ENCODE measurements around a stretch of chr3.

DNA sequence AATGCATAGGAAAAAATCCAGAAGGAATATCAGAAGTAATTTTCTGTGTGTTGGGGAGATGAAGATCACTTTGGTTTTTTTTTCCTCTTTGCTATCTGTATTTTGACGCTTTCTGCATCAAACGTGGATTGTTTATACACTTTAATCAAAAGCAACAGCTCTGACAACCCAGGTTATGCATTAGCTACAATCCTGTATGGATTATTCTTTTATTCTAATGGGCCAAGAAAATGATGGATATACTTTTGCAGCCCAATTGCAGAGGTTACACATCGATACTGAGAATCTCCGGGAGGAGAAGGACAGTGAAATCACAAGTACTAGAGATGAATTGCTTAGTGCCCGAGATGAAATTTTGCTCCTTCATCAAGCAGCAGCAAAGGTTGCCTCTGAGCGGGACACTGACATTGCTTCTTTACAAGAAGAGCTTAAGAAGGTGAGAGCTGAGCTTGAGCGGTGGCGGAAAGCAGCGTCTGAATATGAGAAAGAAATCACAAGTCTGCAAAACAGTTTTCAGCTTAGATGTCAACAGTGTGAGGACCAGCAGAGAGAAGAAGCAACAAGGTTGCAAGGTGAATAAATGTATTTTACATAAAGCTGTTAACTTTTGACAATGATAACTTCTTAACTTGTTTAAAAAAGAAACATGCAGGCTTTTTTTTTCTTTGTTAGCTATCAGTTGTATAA lies 95.9 kb upstream of the FLNB start:
- RRBS: no CpG with 5 or more reads among the region's 9 CpGs

DNA sequence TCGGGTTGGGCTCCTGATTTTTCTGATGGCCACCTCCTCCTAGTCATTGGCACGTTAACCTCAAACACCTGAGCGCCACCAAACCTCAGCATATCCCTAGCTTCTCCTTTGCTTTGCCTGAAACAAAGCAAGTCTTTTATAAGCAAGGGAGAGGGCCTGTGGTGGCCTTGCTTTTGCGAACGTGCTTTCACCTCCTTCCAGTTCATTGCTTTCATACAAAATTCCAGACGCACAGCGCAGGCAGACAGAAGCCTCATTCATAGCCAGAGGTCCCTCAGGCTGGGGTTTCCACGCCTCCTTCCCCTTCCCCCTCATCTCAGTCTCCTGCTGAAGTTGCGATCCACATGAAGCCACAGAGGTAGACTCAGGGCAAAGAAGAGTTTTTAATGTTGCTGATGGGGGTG lies 59.5 kb upstream of the FLNB start:
- RRBS: no CpG with 5 or more reads among the region's 9 CpGs

GRCh38 chr3:57974670-57975511 lies 33.3 kb upstream of the FLNB start:
- RRBS: no CpG with 5 or more reads among the region's 15 CpGs

DNA sequence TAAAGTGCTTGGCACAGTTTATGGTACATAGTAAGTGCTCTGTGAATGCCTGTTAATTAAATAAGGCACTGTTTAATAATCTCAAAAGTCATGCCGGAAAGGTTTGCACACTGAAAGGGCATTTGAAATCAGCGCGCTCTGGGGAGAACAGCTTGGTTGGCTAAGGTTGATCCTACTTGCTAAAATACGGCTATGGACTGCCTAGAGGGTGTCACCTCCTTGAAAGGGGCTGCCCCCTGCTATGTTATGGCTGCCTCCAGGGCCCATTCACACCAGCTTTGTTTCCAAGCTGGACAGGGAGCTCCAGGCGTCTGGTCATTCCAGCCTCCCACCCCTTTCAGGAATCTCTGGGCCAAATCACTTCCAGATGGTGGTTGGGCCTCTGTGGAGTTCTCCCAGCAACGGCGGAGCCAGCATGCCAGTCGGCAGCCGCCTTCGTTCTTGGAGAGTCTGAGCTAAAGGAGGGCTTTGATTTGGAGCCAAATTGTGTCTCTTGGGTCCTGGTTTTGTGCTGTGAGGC lies 5.9 kb downstream of the FLNB start:
- RRBS: no CpG with 5 or more reads among the region's 10 CpGs

GRCh38 chr3:58021213-58021875 lies 13.1 kb downstream of the FLNB start:
- RRBS: no CpG with 5 or more reads among the region's 4 CpGs

GRCh38 chr3:58071483-58072226 lies 63.4 kb downstream of the FLNB start:
- RRBS: no CpG with 5 or more reads among the region's 8 CpGs

GRCh38 chr3:58107522-58108119 lies 99.4 kb downstream of the FLNB start:
- RRBS: no CpG with 5 or more reads among the region's 8 CpGs

DNA sequence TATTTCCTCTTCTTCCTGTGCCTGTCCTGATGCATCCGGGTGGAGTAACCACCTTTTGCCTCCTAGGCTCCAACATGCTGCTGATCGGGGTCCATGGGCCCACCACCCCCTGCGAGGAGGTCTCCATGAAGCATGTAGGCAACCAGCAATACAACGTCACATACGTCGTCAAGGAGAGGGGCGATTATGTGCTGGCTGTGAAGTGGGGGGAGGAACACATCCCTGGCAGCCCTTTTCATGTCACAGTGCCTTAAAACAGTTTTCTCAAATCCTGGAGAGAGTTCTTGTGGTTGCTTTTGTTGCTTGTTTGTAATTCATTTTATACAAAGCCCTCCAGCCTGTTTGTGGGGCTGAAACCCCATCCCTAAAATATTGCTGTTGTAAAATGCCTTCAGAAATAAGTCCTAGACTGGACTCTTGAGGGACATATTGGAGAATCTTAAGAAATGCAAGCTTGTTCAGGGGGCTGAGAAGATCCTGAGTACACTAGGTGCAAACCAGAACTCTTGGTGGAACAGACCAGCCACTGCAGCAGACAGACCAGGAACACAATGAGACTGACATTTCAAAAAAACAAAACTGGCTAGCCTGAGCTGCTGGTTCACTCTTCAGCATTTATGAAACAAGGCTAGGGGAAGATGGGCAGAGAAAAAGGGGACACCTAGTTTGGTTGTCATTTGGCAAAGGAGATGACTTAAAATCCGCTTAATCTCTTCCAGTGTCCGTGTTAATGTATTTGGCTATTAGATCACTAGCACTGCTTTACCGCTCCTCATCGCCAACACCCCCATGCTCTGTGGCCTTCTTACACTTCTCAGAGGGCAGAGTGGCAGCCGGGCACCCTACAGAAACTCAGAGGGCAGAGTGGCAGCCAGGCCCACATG lies 40.0 kb downstream of the DNASE1L3 start:
- RRBS: no CpG with 5 or more reads among the region's 12 CpGs

GRCh38 chr3:58344693-58345113 lies 12.0 kb downstream of the PXK start:
- RRBS: no CpG with 5 or more reads among the region's 5 CpGs

- RRBS: 15% methylated on average over 21 of the region's 48 CpGs
Measured at GRCh38 chr3:58586777-58587294, 9.6 kb upstream of the FAM107A start.

DNA sequence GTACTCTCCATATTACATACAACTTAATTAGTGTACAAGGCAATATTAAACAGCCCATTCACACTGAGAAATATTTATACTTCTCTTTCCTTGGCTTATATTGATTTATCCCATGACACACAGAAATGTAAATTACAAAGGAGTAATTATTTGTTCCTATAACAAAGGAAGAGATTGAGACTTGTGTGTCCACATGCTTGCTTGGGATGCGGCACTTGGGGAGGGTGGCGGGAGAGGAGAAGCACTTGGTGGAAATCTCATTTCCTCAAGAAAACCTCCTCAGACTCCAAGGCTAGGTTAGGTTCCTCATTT lies 54.1 kb upstream of the FAM3D start:
- RRBS: no CpG with 5 or more reads among the region's 2 CpGs

DNA sequence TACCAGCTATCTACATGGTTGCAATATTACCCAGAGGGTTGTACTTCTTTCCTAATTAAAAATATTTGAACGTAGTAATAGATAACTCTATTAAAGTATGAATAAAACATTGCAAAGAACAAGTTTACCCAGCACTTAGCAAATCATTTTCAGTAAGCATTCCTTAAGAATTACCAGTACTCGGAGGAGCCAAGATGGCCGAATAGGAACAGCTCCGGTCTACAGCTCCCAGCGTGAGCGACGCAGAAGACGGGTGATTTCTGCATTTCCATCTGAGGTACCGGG lies 175.3 kb upstream of the FAM3D start:
- RRBS: no CpG with 5 or more reads among the region's 9 CpGs

- RRBS: no CpG with 5 or more reads among the region's 11 CpGs
Measured at GRCh38 chr3:59360232-59360789, 310.5 kb upstream of the CFAP20DC start.

DNA sequence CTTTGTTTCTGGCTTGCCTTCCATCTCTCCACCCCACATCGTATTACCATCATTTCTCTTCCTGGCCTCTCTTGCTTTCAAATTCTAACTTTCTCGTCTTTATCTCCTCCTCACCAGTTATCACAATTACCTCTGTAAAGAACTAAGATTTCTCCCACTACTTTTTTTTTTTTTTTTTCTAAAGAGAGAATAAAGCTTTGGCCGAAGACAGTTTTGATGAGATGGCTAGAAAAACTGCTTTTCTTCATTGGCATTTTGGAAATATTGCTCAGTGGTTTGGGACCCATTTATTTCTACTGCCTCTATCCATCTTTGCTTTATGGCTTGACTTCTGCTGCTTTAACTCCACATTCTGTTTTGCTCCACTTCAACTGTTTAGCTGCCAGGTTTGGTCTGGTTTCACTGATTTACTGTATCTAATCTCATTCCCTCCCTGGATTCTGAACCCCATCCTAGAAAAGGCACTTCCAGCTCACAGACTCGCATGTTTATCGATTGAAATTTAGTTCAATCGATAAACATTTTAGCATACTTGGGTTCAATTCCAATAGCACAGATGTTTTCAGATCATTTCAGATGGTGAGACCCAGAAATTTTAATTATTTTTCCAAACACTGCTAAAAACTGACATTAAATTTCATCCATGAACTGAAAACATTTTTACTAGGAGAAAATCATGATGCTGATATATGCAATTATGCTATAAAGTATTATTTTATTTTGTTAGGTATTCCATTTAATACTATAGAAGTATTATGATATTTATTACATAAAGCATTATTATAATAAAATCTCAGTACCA lies 830.2 kb downstream of the FHIT start:
- RRBS: no CpG with 5 or more reads among the region's 6 CpGs

GRCh38 chr3:60469469-60469989 lies 781.7 kb downstream of the FHIT start:
- RRBS: no CpG with 5 or more reads among the region's 2 CpGs

- RRBS: no CpG with 5 or more reads among the region's 1 CpG
Measured at GRCh38 chr3:61518609-61519137, 42.7 kb upstream of the PTPRG start.

GRCh38 chr3:61564132-61565188 lies 3.1 kb downstream of the PTPRG start:
- RRBS: no CpG with 5 or more reads among the region's 47 CpGs

GRCh38 chr3:61596874-61597665 lies 35.7 kb downstream of the PTPRG start:
- RRBS: no CpG with 5 or more reads among the region's 7 CpGs

DNA sequence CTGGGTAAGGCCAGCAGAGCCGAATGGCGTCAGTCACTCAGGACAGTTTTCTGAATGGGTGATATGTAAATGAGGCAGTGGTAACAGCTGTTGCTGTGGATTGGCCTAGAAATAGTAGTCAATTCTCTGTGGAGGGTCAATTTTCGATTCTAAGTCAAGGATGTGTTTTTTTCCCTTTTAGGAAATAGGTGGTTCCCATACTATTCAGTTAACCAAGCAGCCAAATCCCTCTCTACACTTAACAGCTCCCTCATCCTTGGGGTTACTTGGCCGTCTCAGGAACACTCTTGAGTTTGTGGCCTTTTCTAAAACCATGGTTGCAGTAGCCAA lies 121.9 kb downstream of the PTPRG start:
- RRBS: no CpG with 5 or more reads among the region's 4 CpGs

DNA sequence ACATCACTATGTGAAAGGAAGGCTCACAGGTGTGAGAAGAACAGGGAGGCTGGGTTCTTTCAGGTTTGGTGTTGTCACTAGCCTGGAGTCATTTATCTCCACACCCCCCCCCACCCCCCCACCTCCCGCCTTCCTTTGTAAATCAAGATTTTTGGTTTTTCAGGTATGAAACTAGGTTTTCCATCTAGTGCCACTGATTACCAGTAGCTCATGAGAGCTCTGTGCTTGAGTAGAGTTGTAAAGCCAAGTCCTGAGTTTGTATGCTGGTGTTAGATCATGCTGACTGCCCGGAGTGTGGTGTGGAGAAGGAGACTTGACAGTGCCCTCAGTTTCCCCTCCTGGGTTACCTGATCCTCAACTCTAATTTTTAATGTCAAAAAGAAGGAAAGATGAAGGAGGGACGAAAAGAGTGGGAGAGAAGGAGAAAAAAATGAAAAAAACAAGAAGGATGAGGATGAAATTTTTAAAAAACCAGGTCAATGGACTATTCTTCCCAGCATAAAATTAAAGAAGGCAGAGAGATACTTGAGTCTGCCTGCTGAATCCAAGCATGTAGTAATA lies 236.2 kb downstream of the PTPRG start:
- RRBS: no CpG with 5 or more reads among the region's 3 CpGs

All from AG09319 (cell line).